LHCN-M2 (cell line): ENCODE data around the genes YBX2, EIF5A and TNK1.

- RAMPAGE, long total RNA = no peak
These were observed 13.4 kb downstream of the PIMREG start for GRCh38 chr17:6457529-6458225.

DNA sequence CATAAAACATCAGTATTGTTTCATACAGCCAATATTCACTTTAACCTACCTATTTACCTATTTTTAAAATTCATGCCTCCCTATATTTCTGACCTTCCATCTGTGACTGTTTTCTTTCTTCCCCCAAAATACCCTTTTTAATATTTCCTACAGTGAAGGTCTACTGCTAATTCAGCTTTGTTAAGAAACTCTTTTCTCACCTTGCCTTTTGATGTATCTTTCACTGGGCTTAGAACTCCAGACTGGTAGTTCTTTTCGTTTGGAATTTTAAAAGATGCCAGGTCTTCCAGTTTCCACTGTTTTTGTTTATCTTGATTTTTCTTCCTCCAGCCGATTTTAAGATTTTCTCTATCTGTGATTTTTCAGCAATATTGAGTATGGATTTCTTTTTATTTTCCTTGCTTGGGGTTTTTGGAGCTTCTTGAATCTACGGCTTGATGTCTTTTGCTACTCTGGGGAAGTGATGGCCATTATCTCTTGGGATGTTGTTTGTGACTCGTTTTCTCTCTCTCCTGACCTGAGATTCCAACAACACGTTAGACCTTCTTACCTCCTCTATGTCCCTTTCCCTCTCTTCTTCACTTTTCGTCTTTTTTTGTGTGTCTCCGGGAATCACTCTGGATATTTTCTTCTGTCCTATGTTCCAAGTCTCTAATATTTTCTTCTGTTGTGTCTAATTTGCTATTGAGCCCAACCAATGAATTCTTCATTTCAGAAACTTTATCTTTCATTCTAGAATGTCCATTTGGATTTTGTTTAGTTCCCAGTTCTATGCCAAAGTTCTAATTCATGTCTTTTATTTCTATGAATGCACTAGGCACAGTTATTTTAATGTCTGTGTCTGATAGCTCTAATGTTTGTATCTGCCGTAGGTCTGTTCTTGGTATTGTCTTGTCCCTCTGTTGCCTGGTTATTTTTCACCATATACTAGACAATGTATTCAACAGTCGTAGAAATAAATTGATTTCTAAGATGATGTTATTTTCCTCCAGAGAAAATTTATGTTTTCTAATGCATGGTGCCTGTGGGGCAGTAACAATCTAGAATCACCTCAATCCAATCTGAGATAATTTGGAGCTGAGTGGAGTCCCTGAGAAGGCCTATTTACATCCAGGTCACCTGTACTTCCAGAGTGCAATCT, 27.0 kb upstream of the PITPNM3 start:
- RAMPAGE, long total RNA = no peak

GRCh38 chr17:6656885-6658075, 5.7 kb downstream of the C17orf100 start:
- RAMPAGE, long total RNA = no peak

DNA sequence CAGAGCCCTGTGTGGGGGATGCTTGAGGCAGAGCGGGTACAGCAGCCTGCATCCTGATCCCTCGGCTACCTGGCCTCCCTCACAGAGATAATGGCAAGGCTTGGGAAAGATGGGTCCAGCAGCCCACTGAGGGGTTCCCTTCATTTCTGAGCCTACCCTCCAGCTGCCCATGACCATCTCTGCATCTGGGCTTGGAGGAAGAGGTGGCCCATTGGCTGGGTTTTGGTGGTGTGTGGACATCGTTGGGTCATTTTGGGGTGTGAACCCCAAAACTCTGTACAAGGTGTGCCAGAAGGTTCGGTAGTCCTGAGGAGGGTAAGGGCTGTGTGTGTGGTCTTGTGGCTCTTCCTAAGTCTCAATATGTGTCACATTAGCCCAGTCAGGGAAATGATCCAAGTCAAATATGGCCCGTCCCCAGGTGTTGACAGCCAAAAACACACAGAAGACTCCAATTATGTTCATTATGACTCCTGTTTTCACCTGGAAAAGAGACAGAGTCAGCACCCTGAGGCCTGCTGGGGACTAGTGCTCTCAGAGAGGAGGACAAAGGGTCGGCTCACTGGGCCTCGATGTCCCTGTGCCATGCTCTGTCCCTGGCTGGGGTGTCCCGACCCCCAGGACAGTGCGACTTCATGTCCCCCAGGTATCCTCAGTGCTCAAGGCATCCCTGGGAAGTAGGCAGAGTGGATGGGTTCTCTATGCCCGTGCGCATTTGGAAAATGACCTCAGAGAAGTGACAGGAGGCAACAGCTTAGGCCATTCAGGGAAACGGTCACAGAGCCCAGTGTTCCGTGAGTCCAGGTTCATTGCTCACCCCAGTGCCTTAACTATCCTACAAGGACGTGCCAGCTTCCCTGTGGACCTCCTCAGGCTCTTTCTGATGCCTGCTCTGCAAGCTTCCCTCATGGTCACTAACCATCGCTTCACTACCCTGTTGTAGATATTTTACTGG, 27.0 kb downstream of the SLC13A5 start:
- RAMPAGE, long total RNA = no peak

GRCh38 chr17:6756292-6756926, 563 bp downstream of the XAF1 start:
- RAMPAGE, long total RNA = no peak

DNA sequence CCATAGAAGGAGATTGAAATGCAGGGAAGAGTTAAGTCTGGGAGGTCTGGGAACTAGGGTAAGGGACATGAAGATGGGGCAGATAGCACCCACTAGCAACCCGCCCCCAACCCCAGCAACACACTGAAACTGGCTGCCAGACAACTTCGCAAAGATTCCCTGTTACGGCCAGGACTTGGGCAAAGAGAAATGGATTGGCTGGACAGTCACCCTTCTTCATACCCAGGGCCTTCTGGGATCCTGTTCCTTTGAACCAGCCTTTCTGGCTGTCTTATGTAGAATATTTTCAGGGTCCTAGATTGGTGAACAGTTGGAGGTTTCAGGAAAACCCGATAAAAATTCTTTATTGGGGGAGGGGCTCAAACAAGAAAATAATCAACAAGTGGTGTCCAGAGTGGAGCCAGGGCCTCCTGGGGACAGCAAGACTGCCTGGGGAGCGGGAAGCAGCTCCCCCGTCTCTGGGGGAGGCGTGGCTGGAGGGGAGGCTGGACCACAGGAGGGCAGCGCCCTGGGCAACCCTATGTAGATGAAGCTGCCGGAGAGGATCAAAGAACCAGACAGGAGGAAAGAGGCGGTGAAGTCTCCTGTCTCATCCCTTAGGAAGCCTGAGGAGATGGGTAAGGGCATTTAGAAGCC, 2.5 kb downstream of the SLC16A11 start:
- RAMPAGE, long total RNA = no peak

DNA sequence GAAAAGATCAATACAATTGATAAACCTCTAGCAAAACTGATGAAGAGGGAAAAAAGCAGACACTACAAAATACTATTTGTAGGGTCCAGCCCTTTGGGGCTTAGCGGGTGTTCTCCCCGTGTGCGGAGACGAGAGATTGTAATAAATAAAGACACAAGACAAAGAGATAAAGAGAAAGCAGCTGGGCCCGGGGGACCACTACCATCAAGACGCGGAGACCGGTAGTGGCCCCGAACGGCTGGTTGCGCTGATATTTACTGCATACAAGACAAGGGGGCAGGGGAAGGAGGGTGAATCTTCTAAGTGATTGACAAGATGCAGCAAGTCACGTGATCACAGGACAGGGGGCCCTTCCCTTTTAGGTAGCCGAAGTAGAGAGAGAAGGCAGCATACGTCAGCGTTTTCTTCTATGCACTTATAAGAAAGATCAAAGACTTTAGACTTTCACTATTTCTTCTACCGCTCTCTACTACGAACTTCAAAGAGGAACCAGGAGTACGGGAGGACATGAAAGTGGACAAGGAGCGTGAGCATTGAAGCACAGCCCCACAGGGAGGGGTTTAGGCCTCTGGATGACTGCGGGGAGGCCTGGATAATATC, 11.3 kb upstream of the CLEC10A start:
- RAMPAGE, long total RNA = no peak

GRCh38 chr17:7112710-7113188, 1.9 kb downstream of the ASGR2 start:
- RAMPAGE, long total RNA = no peak

DNA sequence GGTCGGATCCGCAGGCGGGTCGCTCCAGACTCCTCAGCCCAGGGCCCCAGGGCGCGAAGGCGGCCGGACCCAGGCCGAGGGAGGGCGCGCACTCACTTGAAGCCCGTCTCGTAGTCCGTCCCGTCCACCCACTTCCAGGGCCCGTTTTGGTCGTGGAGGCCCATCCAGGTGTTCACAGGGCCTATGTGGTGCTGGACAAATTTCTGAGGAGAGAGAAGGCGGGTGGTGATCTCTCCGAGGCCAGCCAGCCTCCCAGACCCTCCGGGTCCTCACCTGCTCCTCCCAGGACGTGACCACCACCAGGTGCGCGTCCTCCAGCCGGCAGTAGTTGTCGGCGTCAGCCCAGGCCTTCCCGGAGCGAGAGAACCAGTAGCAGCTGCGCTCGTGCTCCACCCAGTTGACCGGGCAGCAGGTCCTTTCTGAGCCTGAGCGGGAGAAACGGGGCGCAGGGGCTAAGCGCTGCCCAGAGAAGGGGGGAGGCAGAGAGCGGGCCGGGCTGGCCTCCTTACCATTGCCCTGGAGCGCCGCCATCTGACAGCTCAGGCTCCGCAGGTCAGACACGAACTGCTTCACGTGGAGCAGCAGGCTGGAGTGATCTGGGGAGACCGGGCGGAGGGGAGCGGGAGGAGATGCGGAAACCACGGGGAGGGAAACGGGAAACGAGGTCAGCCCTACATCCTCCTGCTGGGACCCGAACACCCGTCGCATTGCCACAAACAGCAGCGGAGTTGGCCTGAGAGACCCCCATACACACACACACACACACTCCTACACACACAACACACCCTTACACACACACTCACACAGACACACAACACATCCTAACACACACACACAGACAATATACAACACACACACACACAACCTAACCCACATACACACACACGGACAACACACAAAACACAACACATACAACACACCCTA, 5.0 kb downstream of the ASGR1 start:
- RAMPAGE, long total RNA = no peak

- RAMPAGE, long total RNA = no peak
These were observed 4.9 kb downstream of the ACADVL start for GRCh38 chr17:7224736-7224905.

GRCh38 chr17:7258432-7259631, 3.4 kb downstream of the CLDN7 start:
- RAMPAGE, long total RNA = no peak

- RAMPAGE, long total RNA = no peak
These were observed at the start of gene YBX2 for GRCh38 chr17:7294324-7295274. Gene YBX2 (minus strand): TSS chr17:7294639.

DNA sequence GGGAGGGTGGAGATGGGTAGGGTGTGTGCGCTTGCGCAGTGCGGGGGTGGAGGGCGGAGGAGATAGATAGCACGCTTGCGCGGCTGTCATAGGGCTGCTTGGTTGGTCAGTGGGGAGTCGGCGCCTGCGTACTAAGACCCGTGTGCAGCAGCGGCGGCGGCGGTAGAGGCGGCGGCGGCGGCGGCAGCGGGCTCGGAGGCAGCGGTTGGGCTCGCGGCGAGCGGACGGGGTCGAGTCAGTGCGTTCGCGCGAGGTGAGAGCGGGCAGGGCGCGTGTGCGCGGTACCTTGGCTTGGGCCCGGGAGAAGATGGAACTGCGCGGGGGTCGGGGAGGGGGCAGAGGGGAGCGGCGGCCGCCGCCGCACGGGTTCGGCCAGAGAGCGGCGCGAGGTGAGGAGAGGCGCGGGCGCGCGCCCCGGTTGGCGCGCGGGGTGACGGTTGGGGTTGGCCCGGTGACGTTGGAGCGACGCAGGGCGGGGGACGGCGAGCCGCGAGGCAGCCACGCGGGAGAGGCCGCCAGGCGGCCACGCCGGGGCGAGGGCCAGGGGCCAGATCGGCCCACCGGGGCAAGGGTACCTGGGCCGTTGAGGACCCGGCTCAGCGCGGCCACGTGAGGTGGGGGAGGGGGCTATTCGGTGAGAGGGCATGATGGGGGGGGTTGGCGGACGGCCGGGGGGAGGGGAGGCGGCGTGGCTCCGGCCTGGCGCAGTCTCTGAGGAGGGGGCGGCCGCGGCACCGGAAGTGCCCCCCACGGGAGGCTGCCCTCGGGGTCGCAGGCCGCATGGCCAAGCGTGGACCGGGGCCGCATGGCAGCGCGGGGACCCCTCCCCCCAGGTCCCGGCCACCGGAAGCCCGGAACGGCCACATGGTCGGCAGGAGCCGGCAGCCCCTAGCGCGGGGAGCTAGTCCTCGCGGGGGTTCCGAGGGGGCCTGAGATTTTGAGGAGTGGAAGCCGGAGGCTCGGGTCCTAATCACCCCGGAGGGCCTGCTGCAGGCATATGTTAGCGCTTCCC, at the start of gene EIF5A:
Gene EIF5A, plus strand, starts transcription at position 129 of the 1,012 bp plus-strand sequence.
- RAMPAGE, long total RNA = start-site peak on the plus strand centred at position 152 of the sequence, 51 bp wide, 86 reads; start-site peak on the plus strand centred at position 506 of the sequence, 12 bp wide, 27 reads

GRCh38 chr17:7380722-7381823, at the start of gene TNK1:
Gene TNK1 (plus strand): TSS chr17:7381089.
- RAMPAGE, long total RNA = no peak

DNA sequence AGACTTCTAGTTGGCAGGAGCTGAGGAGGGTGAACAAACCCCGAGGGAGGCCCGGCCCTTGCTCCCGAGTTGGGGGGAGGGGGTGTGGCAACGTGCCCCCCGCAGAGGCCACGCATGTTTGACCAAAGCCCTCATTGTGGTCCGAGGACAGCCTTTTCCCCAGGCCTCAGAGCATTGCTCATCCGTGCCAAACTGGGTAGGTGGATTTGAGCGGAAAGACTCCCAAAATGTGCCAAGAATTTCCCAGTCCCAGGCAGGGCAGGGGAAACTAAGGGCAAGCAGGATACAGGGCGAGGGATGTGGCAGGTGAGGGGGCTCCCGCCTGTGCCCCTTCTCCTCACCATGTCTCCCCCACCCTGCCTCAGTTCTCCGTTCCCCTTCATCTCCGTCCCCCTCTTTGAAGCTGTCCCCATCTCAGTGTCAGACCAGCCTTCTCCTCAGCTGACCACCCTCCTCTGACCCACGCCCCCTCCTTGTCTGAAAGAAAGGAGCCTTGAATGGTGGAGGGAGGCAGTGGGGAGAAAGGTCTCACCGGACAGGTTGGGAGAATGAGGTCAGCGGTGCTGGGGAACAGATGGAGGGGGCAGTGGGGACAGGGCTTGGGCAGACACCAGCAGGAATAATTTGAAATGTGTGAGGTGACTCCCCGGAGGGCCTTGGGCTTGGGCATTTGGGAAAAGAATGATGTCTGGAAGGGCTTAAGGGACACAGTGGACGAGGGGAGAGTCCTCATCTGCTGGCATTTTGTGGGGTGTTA, 1.3 kb upstream of the SPEM1 start:
- RAMPAGE, long total RNA = no peak

- RAMPAGE, long total RNA = no peak
These were observed 16.6 kb downstream of the ZBTB4 start for GRCh38 chr17:7462640-7463479.

GRCh38 chr17:7548383-7548745, 494 bp upstream of the TNFSF12 start:
- RAMPAGE, long total RNA = no peak

- RAMPAGE, long total RNA = no peak
These were observed 680 bp upstream of the SENP3 start for GRCh38 chr17:7560766-7561711.

DNA sequence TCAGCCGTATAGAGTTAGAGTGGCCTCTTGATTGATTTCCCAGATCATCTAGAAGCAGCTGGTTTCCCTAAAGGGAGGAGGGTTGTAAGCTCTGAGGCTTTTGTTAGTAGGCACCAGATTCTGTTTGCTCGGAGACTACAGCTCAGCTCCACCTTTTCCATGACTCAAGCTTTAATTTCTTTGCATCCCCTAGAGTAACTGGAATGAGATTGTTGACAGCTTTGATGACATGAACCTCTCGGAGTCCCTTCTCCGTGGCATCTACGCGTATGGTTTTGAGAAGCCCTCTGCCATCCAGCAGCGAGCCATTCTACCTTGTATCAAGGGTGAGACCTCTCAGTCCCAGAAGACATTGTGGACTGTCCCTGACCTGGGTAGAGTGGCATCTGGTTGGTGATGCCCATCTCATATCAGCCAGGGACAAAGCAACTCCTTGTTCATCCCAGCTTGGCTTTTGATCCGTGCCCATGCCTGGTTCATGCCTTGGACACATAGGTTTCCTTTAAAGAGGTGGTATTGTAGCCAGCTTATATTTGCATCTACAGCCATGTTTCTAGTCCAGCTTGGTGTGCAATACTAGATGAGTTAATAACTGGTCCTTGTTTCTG, 1.8 kb downstream of the EIF4A1 start:
- RAMPAGE, long total RNA = no peak

- RAMPAGE, long total RNA = no peak
These were observed 3.0 kb downstream of the MPDU1 start for GRCh38 chr17:7586590-7587202.